ENCODE measurements around a stretch of chr3.

- PRO-cap = no peak
- RAMPAGE, long total RNA = no peak
These were observed 50.7 kb downstream of the RFTN1 start for GRCh38 chr3:16462872-16463131.

DNA sequence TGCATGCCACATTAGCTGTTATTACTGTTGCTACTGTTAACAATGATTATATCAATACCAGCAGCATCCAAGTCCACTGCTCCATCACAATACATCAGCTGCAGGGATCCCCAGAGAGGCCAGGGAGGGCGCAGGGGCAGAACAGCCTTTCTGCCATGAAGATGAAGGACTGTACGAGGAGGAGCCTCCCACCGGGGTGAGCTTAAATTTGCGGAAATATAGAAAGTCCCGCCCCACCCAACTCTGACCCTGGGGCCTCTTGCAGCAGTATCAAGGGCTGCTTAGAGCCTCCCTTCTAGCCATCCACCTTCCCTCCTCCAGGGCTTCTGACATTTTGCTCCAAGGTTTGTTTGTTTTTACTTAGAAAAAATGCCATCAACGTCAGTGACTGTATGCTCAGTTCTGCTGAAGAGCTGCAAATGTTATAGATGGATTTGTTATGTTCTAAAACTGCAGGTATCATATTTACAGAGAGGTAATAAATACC is 30.8 kb downstream of the RFTN1 start:
- PRO-cap = no peak
- RAMPAGE, long total RNA = no peak

- PRO-cap = no peak
- RAMPAGE, long total RNA = no peak
These were observed 30.2 kb downstream of the RFTN1 start for GRCh38 chr3:16483175-16483757.

- PRO-cap = no peak
- RAMPAGE, long total RNA = no peak
These were observed 19.9 kb downstream of the RFTN1 start for GRCh38 chr3:16493640-16494058.

DNA sequence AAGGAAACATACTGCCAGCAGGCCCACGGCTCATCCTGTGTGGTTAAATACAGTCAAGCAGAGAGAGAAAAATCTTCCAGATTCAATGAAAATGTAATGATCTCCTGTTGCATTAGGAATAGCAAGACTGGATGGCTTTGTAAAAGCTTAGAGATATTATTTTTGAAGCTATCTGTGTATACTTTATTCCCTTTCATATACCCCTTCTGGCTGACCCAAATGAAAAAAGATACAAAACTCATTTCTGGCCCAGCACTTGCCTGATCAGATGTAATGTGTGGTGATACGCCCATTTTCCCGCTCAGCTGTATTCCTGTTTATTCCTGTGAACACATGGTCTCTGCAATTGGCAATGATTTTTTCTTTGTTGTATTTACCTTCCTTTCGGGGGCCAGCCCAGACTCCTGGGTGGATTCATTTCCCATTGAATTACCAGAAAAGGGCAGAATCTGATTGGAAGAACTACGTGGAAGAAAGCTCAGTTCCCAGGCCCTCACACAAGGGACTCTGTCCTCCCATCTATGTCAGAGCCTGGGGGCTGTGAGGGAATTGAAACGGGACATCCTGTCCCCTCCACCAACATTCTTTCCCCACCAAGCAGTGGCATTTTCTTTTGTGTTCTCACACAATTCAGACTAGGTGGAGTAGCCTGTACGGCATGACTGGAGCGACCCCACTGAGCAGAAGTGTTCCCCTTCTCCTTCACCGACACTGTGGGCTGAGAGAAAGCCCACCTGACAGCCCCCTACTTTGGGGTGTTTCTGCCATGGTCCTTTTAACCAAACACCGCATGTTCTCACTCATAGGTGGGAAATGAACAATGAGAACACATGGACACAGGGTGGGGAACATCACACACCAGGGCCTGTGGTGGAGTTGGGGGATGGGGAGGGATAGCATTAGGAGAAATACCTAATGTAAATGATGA is 31.9 kb upstream of the RFTN1 start:
- PRO-cap = no peak
- RAMPAGE, long total RNA = no peak

GRCh38 chr3:16837466-16838136 is 47.2 kb upstream of the PLCL2 start:
- PRO-cap = no peak
- RAMPAGE, long total RNA = no peak

- PRO-cap = no peak
- RAMPAGE, long total RNA = no peak
These were observed 12.7 kb downstream of the PLCL2 start for GRCh38 chr3:16897482-16897807.

- PRO-cap = no peak
- RAMPAGE, long total RNA = no peak
These were observed 16.2 kb downstream of the PLCL2 start for GRCh38 chr3:16900738-16901501.

GRCh38 chr3:16987073-16987448 is 102.3 kb downstream of the PLCL2 start:
- PRO-cap = no peak
- RAMPAGE, long total RNA = no peak

DNA sequence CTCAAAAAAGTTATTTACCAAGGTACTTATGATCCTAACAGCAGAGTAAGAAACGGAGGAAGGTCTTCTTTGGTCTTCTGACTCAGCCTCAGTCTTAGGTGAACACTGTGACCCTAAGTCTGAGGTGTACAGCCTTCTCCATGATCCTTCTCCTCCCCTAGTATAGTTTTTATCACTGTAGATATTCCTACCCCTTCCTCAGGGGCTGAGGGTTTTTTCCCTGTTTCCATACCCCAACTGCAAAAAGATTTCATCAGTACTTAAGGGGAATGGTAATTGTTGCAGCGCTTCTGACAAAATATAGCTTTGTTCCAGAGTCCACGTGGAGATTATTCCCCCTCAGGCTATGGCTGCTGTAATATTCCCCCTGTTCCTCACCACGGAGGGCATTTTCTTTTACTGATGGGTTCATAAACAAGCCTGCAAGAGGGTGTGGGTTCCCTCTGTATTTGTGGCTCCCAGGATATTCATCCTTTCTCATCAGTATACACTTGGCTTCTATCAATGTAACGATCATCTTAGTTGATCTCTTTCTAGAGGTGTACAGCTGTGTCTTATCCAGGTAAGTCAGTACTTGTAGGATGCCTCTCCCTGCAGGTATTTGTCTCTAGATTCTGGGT is 284.3 kb downstream of the TBC1D5 start:
- PRO-cap = no peak
- RAMPAGE, long total RNA = no peak

GRCh38 chr3:17486024-17486909 is 256.2 kb downstream of the TBC1D5 start:
- PRO-cap = no peak
- RAMPAGE, long total RNA = no peak

- PRO-cap = no peak
- RAMPAGE, long total RNA = no peak
These were observed 63.2 kb downstream of the TBC1D5 start for GRCh38 chr3:17679340-17679594.

- PRO-cap = no peak
- RAMPAGE, long total RNA = no peak
These were observed 20.9 kb upstream of the SATB1 start for GRCh38 chr3:18446011-18446406.

DNA sequence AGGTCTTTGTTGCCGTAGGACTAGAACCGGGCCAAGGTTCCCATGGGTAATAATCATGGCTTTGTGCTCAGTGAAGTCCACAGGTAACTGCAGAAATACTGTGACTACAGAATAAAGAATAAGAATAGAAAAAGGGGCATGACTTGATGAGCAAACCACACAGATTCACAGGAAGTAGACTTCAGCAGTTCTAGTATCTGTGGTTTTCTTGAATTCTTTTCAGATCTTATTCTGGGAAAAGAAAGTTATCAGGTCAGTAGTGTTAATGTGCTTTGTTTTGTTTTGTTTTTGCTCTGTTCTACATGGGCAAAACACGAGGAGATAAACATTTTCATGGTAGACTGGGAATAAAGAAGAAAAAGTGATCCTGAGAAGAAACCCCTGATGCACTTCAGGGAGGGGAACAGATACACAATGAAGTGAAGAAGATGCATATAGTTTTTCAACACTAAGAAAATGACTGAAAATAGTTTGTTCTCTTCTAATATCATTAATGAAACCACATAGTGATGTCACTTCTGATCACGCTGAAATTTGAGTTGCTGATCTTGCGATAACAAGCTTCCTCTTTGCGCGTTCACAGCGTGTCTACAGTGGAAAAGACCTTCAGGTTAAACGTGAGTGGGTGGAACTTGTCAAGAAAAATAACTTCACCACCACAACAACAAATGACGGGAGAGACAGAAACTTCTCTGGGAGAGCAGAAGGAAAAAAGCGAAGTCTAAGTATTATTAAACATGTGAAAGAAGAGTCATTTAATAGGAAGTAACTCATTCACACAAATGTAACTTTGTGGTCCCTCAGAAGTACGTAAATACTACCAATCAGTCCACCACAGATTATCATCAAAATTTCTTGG is 315.8 kb upstream of the SATB1 start:
- PRO-cap = unidirectional peak, plus-strand start at position 222 of the sequence
- RAMPAGE, long total RNA = no peak

GRCh38 chr3:18936275-18936736 is 212.0 kb upstream of the KCNH8 start:
- PRO-cap = no peak
- RAMPAGE, long total RNA = no peak

- PRO-cap = no peak
- RAMPAGE, long total RNA = no peak
These were observed 1.3 kb upstream of the RAB5A start for GRCh38 chr3:19945250-19946413.

GRCh38 chr3:19947610-19948362 is 889 bp downstream of the RAB5A start:
- PRO-cap = no peak
- RAMPAGE, long total RNA = no peak

GRCh38 chr3:20236377-20236959 is 50.5 kb upstream of the SGO1 start:
- PRO-cap = no peak
- RAMPAGE, long total RNA = no peak

DNA sequence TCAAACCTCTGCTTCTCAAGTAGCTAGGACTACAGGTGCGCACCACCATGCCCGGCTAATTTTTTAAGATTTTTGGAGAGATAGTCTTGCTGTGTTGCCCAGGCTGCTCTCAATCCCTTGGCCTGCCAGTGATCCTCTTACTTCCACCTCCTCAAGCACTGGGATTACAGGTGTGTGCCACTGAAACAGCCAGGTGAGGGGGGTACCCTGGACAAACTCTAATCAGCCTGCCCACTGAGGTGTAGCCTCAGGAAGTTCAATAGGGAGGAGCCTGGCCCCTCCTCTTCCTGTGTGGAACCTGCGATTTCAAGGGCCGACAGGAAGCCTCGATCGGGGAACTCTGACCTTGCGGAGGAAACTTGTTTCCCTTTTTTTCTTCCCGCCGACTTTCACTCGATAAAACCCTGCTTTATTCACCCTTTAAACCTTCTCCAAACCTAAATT is 208.5 kb downstream of the ZNF385D start:
- PRO-cap = no peak
- RAMPAGE, long total RNA = no peak

- PRO-cap = no peak
- RAMPAGE, long total RNA = no peak
These were observed 106.3 kb downstream of the UBE2E2 start for GRCh38 chr3:23309350-23309904.

Data from OCI-LY7 (cell line).